Cardiac septum (tissue), 1 donor: Measurements from ENCODE around the genes SFTPA1 and ANXA11.

DNA sequence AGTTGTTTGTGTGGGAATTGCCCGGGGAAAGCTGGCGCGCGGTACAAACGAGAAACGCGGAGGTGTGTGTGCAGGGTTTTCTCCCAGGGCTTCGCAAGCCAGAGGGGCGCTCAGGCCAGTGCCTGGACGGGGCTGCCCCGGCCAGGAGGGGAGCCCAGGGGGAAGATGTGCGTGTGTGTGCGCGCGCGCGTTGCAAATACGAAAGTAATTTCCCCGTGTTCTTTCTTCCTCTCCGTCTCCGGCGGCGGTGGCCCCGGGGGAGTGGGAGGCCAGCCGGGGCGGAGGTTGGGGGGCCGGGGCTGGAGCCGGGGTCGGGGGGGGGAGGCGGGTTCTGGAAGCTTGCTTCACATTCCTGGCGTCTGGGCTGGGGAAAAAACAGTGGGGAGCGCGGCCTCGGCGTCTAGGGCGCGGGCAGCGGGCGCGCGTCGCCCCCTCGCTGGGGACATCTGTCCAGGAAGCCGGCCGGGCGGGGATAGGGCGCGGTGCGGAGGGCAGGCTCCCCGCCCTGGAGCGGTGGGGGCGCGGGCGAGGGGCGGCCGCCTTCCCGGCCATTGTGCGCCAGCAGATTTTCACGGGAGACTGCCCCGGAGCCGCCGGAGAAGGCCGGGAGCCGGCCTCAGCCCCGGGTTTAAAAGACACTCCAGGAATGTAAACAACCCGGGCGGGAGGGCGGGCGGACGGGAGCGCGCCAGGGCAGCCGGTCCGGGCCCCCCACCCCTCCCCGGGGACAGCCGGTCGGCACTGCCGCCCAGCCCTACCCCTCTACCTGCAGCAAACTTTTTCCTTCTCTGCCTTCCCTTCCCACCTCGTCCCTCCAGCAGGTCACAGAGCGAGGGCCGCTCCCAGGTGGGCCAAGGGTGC is 1.3 kb downstream of the ZMIZ1 start:
- PRO-cap: bidirectional peak, plus-strand start at position 349 of the sequence, minus-strand start at position 206 of the sequence; bidirectional peak, plus-strand start at position 596 of the sequence, minus-strand start at position 377 of the sequence

DNA sequence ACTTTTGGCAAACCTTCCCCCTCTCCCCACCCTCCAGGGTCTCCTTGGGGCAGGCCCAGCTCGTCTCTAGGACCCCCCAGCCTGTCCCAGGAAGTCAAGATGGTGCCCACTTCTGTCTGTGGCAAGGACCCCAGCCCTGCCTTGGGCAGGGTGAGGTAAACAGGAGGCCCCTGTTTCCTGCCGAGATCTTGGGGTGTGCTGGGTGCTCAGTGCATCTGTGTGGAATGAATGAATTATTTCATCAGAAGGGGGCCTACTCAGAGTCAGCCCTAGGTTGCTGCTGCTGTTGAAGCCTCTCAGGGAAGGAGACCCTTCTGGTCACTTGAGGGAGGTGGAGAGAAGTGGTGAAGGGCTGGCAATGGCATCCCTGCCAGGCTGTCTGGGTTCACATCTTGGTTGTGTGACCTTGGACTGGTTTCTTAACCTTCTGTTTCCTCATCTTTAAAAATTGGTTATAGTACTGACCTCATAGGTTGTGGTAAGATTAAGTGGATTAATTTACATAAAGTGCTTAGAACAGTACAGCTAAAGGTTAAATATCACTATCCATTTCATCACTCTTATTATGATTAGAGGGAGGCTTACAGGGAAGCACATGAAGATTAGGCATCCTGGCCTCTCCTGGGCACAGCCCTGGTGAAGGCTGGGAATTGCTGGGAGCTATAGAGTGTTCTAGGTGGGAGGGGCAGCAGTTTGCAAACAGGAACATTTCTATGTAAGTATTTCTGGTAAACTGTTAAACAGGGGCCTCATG is 67.7 kb downstream of the ZMIZ1 start:
- PRO-cap: no peak

DNA sequence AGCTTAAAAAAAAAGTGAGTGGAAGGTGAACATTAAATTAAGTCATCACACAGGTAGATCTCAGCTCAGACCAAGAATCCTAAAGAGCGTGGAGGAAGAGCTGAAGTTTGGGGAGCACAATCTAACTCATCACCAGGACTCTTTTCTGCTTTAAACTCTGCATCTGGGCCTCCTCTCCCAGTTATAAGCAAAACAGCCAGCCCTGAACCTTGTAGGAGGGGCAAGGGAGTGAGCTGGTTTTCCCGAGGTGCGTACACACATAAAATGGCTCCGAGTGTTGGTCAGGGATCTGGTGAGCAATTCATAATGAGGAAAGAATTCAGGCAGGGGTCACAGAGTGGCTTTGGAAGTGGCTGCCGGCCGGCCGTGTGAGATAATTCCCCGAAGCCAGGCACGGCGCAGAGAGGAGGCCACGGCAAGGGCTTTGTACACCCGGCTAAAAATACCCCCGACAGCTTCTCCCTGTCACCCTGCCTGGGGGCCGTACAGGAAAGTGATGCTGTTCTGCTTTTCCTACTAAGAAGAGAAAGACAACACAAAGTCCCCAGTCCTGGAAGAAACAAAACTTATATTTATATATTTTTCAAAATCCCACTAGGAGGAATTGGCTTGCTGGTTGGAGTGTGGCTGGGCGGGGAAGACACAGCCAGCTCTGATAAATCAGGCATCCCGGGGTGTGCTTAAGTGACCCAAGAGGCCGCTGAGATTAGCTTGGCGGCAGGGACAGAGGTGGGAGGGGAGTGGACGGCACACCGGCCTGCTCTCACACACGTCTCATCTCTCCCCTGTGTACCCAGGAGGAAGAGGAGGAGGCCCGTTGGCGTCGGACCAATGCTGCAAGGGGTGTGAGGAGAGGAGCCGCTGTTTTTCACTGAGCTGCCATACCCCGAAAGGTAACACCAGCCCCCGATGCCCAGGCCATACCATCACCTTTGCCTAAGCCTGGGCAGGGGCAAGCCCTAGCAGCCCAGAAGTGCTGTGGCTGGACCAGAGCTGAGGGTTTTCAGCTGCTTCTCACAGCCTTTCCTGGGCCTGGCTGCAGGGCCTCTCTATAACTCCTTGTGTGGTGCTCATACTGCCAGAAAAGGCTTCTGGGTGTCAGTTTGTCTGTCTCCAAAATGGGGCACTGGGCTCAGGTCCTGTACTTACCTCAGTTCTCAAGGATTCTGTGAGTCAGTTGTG is 70.5 kb downstream of the ZMIZ1 start:
- PRO-cap: bidirectional peak, plus-strand start at position 335 of the sequence, minus-strand start at position 279 of the sequence; bidirectional peak, plus-strand start at position 831 of the sequence, minus-strand start at position 654 of the sequence

DNA sequence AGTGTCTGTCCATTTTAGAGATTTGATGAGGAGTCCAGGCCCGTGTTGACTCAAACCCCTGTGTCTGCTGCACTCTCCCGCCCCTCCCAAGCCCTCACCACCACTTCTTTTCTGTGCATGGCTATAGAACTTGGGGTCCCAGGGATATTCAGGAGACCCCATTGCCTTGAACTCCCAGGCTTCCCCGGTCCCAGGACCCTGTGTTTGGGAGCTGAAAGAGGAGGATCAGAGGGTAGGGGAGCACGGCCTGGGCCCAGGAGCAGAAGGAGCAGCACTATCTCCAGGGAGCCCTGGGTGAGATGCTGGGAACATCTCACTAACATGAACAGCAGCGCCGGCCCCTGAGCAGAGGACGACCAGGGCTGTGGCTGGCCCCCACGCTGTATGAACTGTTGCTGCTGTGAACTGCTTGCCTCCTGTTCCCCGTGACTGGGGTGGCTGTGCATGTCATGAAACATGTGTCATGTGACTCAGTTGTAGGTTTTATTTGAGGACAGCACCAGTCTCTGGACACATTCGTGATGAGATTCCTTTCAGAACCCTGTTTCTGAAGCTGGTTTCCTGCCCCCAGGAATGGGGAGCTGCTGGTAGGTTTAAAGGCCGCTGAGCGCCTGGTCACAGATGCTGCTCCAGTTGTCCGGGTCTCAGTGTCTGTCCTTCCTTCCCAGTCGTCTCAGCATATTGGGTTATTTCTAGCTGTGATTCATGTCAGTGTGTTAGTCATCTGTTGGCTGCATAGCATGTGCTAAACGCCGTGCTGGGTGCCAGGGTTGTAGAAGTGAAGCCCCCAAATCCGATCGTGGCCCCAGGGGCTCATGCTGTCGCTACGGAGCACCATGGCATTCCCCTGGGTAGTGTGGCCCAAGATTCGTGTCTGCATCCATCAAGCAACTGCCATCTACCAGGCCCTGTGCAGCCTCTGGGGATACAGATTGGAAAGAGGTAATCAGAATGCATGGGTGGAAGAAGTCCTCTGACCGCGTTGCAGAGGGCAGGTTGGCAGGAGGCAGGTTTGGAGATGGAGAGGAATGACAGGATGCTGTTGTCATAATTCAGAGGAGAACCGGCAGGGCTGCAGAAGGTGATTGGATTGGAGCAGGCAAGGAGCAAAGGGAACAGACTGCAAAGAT is 79.1 kb upstream of the PPIF start:
- PRO-cap: unidirectional peak, minus-strand start at position 653 of the sequence

GRCh38 chr10:79270593-79271624 is 76.4 kb upstream of the PPIF start:
- PRO-cap: no peak

GRCh38 chr10:79291974-79292408 is 55.3 kb upstream of the PPIF start:
- PRO-cap: no peak

GRCh38 chr10:79353574-79353992 is 6.3 kb downstream of the PPIF start:
- PRO-cap: no peak

DNA sequence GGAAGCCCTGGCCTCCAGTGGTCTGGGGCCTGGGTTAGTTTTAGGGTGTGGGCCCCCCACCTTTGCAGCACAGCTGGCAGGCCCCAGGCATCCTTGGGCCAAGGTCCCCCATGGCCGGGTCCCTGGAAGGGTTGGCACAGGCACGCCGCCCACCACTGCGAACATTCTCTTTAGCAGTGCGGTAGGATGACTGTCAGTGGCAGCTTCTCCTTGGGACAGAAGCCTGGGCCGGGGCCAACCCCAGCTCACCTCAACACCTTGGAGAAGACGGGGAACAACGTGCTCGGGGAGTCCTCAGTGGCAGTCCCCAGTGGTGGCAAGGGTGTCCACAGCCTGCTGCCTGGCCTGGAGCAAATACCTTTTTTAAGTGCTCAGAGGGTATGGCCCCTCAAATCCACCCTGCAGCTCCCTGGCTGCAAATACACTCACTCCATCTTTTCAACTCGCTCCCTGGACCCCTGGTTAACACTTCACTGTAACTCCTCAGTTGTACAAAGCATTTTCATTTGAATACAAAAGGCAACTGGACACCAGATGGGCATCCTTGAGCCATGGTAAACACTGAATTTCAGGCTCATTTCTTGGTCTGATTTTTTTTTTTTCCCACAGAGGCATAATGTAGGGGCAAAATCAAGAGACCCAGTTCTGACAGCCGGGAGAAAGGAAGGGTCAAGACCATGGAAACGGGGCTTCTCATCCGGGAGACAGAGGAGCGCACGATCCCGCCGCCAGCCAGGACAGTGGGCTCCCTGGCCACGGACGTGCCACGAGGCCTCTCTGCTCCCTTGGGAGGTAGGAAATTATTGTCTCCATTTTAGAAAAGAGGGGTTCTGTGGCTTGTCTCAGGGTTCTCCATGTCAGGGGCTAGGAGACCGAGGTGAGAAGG is 37.2 kb downstream of the PPIF start:
- PRO-cap: no peak

GRCh38 chr10:79403400-79404128 is 41.9 kb downstream of the ZCCHC24 start:
- PRO-cap: bidirectional peak, plus-strand start at chr10:79403939, minus-strand start at chr10:79403683

DNA sequence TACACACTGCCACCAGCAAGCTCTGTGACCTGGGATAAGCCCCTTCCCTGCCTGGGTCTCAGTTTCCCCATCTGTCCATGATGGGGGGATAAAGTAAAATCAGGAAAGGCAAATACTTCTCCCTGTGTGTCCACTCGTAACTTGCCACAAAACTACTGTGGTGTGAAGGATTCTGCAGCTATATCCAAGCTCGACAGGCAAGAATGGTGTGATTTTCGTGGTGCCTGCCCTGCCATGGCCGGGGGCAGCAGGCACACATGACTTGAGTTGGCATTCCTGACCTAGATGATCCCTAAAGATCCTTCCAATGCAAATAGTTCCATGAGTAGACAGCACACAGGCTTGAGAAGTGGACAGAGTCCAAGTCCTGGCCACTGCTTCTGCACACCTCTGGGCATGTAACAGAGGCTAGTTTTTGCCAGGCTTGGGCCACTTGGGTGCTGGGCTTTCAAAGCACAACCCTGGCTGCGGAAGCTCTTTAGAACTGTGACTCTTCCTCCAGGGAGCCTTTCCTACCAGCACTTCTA is 36.5 kb downstream of the ZCCHC24 start:
- PRO-cap: unidirectional peak, plus-strand start at position 237 of the sequence

- PRO-cap: no peak
Measured at GRCh38 chr10:79450327-79450526, 4.8 kb upstream of the ZCCHC24 start.

DNA sequence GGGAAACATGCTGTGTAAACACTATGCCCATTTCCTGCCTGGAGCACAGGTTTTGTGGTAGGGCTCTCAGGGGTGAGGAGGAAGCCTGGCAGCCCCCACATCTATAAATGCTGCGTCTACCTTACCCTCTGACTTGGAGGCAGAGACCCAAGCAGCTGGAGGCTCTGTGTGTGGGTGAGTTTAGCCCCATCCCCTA is at the start of gene SFTPA1:
SFTPA1 (plus strand) TSS at position 131 of the 196 bp plus-strand sequence.
- PRO-cap: no peak

DNA sequence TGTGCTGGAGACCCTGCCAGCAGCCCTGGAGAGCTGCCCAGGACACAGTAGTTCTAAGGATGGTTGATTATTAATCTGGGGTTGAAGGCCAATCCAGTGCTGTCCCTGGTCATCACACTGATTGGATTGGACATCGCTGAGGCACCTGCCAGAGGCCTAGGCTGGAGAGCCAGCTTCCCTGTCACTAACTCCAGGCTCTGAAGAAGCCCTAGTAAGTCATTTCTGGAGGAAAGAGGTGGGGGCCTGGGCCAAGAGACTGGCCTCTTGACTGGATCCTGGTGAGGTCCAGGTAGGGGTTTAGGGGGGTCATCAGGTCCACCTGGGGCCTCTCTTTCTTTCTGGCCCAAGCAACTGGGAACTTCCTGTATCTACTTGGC is 18.7 kb downstream of the SFTPA1 start:
- PRO-cap: unidirectional peak, minus-strand start at position 192 of the sequence

DNA sequence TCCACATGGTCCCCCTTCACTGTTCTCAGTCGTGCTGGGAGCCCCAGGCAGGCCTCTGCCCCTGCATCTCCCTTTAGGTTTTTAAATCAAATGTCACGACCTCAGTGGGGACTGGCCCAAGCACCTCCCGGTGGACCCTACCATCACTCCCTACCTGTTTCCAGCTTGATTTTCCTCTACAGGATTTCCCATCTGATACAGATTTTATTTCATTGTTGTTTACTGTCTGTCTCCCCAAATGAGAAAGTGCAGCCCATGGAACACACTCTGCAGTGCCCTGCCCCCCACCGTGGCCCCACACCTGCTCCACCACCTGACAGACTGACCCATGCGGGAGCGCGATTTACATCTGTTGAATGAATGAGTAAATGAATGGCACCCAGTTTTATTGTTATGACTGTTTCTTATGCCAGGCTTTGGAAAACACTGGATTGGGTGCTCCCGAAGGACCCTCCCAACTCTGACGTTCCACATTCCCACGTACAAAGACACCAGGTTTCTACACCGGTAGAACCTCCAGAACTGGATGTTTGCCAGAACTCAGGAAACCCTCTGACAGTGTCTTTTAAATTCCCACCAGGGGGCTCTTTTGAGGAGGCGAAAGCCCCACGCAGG is 28.8 kb downstream of the PLAC9 start:
- PRO-cap: no peak

DNA sequence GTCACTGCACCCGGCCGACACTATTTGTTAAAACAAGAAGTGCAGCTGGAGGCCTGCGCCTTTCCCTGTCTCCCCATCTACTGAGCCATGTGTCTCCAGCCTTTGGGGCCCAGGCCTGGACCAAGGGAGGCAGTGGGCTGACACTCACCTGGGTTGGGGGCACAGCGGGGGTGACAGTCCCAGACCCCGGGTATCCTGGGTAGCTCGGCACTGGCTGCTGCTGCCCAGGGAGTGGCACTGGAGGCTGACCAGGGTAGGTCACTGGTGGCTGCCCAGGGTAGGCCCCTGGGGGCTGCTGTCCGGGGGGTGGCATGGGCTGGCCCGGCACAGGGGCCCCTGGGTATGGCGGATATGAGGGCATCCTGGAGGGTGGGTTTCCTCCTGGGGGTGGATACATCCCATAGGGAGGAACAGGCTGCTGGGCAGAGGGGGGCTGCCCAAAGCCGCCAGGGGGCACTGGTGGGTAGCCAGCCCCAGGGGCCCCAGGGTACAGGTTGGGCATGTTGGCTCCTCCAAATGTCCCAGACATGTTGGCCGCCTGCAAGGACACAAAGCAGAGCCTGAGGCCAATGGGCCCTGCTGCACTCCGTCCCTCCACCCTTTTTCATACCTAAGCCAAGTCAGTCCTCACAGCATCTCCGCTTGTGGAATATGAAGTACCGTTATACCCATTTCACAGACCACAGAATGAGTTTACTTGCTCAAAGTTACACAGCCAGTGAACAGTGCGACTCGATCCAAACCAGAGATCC is 36.3 kb downstream of the ANXA11 start:
- PRO-cap: no peak

GRCh38 chr10:80196202-80197187 is 8.8 kb downstream of the ANXA11 start:
- PRO-cap: unidirectional peak, plus-strand start at chr10:80196898

DNA sequence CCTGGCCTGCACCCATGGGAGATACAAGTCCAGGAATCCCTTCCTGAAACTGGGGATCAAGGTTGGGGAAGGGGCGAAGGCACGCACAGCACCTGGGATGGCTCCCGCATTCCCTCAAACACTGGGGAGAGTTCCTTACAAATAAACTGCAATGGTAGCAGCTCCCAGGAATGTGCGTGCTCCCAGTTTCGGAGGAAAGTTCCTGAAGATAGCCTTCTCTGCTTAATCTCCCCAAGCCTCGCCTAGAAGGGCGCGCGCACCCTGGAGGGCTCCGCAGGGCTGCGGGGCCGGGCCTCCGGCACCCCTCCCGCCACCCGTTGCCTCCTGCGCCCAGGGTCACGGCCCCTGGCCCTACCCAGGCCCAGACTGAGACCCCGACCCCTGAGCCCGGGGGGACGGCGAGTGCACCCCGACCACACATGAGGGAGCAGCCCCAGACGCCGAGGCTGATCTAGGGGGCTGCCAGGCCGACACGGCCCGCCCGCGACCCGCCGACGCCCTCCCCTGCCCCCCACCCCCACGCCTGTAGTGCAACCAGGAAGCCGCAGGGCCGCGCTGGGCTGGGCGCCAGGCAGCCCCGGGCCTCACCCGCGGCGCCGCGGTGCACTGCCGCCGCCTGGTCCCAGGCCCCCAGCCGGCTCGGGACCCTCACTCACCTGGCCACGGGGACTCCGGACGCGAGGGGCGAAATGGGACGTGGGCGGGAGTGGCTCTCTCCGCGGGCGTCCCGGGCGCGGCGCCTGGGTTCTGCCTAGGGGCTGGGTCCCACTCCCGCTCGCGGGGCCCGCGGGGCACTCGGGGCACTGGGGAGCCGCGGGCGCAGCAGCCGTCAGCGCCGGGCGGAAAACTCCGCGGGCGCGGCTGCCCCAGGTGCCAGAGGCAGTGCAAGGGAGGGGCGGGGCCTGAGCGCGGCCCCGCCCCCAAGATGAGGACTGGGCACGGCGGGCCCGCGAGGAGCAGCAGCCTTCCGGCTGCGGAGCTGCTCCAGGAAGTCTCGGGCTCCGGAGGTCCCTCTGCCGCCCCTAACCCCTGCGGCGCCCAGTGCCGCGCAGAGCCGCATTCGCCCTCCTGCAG is at the start of gene ANXA11:
ANXA11 (minus strand) TSS at position 851 of the 1,074 bp plus-strand sequence.
- PRO-cap: bidirectional peak, plus-strand start at position 959 of the sequence, minus-strand start at position 850 of the sequence

GRCh38 chr10:80322278-80322511 is 32.7 kb upstream of the MAT1A start:
- PRO-cap: no peak

GRCh38 chr10:80324084-80324443 is 32.5 kb downstream of the DYDC1 start:
- PRO-cap: no peak

DNA sequence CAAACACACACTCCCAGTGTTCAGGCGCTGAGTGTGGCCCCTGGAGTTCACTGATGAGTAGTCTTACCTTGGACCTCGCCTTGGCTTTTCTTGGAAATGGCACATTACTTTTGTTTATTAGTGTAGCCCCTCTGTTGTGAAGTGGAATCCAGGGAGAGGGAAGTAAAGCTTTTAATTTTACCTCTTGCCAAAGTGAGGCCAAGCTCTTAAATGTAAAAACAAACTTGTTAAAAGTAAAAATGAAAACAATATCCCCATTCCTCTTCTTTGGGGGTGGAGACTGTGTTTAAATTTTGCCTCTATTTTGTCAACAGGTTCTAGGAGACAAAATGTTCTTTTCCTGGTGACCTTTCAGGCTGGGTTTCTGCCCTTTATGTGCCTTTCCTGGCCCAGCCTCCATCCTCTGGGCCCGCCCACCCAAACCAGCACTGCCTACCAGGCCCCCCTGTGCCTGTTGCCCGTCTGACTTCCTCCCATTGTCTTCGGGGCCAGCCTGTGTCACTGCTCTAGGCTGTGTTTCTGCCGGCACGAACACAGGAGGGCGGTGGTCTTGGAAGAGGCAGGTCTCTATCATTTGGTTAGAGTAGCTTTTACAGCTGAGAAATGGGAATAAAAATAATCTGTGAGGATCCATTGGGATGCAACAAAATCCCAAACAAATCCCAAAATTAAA is 13.8 kb downstream of the TSPAN14 start:
- PRO-cap: unidirectional peak, plus-strand start at position 479 of the sequence